Gastroesophageal sphincter (tissue), 4 donors: ENCODE measurements around a stretch of chr15.

DNA sequence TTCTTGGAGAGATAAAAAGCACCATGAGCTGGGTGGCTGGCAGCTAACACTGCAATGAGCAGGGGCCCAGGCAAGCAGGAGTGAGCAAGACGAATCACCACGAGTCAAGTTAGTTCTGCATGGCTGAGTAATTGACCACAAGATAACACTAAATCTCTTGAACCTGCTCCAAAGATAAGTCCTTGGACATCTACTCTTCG lies 100.9 kb downstream of the MYO5A start:
- PRO-cap = no peak
- RAMPAGE, long total RNA, 4 experiments = no peak in any of the 4 experiments

GRCh38 chr15:52483602-52484331 lies 44.9 kb downstream of the MYO5A start:
- PRO-cap = no peak
- RAMPAGE, long total RNA, 4 experiments = no peak in any of the 4 experiments

GRCh38 chr15:52529106-52529582 lies 464 bp upstream of the MYO5A start:
- PRO-cap = bidirectional peak, plus-strand start at chr15:52529245, minus-strand start at chr15:52529138
- RAMPAGE, long total RNA, 4 experiments = no peak in any of the 4 experiments

- PRO-cap = no peak
- RAMPAGE, long total RNA, 4 experiments = no peak in any of the 4 experiments
Measured at GRCh38 chr15:52557219-52557603, 11.6 kb downstream of the ARPP19 start.

DNA sequence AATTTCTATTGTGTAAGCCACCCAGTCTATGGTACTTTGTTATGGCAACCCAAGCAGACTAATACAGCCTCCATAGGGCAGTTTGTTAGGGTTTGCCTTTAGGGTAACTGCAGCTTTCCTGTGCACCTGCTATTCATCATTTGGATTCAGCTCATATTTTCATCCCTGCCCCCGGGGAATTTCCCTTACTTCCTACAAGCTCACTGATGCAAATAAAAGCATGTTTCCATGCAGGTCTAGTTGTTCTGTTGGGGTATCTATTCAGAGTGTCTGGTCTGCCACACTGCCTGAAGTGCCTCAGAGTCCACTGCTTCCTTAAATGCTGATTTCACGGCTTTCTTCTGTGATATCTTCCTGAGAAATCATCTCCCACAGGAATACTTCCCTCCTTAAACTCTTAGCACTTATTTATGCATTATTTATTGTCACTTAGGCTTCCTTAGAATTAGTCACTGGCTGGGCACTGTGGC lies 48.7 kb upstream of the ATOSA start:
- PRO-cap = no peak
- RAMPAGE, long total RNA, 4 experiments = no peak in any of the 4 experiments

DNA sequence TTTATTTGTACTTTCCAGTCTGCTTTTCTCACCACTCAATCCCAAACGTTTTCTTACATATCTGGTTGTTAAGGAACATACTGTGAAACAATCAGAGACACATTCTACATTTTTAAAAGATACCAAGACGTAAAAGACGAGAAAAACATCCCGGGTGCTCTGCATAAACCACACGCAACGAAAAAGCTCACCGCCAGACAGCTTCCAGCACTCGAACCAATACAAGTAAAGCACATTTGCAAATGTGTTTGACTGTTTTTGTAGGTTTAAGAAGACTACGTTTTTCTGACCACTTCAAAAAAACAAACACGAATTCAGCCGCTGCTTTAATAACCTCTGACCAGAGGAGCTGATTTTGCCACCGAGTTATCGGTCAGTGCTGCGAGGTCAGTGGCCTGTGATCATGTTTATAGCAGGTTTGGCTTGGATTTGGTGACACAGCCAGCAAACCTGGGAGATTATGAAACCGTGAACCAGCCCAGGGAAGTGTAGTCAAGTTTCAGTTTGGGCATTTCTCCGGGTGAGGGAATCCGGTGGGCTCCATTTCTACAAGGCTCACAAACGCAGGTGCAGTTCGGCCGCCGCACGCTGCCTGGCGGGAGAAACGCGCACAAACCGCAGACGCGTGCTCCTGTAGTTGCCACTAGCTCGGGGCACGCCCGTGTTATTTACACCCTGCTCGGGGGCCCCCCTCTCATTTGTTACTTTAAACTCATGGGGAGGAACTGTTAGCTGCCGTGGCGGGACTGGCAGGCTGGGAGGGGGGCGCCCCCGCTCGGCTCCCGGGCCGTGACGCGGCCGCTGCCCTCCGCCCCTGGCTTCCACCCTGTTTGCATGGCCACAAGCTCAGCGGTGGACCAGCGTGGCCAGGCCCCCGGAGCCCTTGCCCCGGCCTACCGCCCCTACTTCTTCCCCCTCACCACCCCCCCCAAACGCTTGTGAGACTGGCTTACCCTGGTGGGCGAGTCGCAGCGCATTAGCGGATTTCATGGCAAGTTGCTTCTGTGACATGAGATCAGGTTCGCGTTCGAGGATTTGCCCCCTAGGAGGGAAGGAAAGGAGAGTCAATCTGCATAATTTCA lies 13.5 kb upstream of the ONECUT1 start:
- PRO-cap = no peak
- RAMPAGE, long total RNA, 4 experiments = no peak in any of the 4 experiments

DNA sequence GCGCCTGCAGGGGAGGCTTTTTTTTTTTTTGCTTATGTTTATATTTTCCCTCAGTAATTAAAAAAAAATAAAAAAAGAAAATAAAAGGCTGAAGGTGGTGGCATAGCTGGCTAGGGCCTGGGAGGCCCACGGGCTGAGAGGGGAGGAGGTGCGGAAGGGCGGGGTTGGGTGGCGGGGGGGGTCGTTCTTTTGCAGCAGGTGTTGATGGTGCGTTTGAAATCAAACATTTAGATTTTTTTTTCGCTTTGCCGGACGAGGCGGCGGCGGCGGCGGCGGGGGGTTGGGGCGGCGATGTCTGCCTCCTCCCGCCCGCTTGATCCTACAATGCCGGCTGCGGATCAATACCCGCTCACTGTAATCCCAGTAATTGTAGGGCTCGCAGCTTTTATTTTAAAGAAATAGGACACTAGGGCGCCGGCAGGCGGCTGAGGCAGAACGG lies 15.0 kb upstream of the ONECUT1 start:
- PRO-cap = no peak
- RAMPAGE, long total RNA, 4 experiments = no peak in any of the 4 experiments

DNA sequence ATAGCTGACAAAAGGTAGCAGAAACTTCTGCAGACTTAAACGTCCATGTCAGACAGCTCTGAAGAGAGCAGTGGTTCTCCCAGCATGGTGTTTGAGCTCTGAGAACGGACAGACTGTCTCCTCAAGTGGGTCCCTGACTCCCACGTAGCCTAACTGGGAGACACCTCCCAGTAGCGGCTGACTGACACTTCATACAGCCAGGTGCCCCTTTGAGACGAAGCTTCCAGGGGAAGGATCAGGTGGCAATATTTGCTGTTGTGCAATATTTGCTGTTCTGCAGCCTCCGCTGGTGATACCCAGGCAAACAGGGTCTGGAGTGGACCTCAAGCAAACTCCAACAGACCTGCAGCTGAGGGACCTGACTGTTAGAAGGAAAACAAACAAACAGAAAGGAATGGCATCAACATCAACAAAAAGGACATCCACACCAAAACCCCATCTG lies 34.4 kb upstream of the ONECUT1 start:
- PRO-cap = no peak
- RAMPAGE, long total RNA, 4 experiments = no peak in any of the 4 experiments

- PRO-cap = no peak
- RAMPAGE, long total RNA, 4 experiments = no peak in any of the 4 experiments
Measured at GRCh38 chr15:52974408-52974658, 184.2 kb upstream of the ONECUT1 start.

GRCh38 chr15:53030623-53031246 lies 240.6 kb upstream of the ONECUT1 start:
- PRO-cap = no peak
- RAMPAGE, long total RNA, 4 experiments = no peak in any of the 4 experiments

DNA sequence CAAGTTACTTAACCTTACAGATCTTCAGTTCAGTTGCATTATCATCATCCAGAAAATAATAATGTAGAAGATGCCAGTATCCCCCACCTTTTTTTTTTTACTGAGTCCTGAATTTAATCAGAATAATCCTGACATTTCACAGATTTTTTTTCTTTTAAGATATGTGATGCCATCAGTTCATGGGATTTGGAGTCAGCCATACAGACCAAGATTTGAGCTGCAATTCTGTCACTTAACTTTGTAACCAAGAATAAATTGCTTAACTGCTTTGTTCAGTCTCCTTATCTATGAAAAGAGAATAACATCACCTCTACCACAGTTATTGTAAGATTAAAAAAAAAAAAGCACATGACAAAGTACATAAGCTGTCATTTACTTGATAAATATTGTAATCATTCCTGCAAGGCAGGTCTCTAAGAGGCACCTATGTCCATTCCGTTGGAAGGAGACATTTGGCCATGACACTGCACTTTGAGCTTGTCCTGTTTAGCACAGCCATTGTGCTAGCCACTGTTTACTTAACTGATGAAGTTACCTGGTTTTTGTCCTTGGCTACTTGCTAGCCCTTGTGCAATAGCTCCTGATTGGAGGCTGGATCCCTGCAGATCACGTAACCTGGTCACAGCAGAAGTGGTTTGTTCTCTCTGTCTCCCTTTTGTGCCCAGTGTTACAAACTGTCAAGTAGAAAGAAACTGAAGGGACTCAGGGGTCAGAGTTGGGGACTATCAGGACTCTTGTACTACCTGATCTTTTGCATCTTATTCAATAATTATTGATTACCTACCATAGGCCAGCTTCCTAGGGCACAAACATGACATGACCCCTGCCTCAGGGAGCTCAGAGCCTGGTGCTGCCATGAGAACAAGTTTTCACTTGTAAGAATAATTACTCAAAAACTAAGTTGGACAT lies 306.0 kb downstream of the WDR72 start:
- PRO-cap = no peak
- RAMPAGE, long total RNA, 4 experiments = no peak in any of the 4 experiments

DNA sequence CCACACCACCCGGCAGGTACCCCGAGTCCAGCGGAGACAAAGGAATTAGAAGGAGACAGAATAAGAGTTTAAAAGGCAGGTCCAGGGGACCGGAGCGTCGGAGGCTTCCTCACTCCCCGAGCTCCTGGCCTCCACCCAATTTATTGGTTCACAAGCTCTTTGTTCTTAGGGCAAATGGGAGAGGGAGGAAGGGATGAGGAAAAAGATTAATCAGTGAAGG lies 32.1 kb upstream of the WDR72 start:
- PRO-cap = no peak
- RAMPAGE, long total RNA, 4 experiments = no peak in any of the 4 experiments

DNA sequence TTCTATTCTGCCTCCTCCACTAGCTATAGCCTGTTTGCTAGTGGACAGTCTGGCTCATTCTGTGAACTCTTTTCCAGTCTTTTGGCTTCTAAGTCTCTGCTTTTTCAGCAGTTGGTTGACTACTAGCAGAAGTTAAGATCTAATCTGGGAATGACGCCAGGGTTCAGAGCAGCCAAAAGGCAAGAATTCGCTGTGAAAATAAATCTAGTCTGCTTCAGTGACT lies 73.7 kb upstream of the WDR72 start:
- PRO-cap = no peak
- RAMPAGE, long total RNA, 4 experiments = no peak in any of the 4 experiments

DNA sequence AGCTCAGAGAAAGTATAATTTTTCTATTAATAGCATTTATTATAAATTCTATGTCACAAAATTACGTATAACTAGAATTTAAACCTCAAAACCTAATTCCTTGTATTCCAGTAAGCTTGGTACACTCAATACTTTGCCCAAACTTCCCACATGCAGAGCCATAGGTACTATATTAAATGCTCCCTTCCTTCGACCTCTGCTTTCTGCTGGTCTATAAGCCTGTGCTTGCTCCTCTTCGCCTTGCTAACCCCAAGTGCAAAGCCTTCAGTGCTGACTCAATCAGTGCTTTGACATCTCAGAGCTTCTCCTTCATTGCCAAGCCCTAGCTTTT lies 379.1 kb downstream of the RSL24D1 start:
- PRO-cap = no peak
- RAMPAGE, long total RNA, 4 experiments = no peak in any of the 4 experiments

- PRO-cap = no peak
- RAMPAGE, long total RNA, 4 experiments = no peak in any of the 4 experiments
Measured at GRCh38 chr15:54820727-54821065, 376.0 kb downstream of the RSL24D1 start.

DNA sequence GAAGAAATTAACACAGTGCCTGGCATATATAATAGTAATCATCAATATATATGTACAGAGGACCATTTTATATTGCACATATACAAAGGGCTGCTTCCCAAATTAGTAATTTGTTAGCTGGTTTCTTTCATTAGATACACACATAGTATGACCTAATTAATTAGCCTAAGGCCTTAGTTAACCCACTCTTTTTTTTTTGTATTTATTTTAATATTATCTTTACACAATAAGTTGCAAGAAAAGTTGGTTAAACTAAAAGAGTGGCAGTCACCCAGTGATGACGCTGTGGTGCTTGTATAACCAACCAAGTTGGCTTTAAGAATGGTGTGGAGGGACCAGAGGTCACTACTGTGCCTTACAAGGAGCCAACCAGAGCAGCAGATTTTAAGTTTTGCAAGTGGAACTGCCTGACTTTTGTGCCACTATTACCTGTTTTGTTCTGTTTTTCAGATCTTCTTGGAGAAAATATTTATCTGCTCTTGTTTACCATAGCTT lies 850 bp downstream of the PIGB start:
- PRO-cap = no peak
- RAMPAGE, long total RNA, 4 experiments = no peak in any of the 4 experiments

DNA sequence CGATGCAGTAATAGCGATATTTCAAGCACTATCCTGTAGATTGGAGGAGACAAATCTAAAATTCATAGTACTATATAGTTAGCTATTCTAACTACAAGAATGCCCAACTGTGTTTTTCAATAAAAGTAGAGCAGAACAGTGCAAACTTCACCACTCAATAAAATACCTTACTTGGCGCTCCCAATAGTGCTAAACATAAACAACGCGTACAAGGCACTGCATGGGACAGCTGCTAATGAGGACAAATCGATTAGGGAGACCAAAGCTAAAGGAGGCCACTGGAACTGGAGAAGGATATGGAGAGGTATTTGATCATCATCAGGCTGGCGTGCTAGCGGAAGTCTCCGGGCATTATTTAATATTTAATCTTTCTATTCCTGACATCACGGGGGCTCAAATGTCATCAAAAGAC lies 762 bp downstream of the CCPG1 start:
- PRO-cap = no peak
- RAMPAGE, long total RNA, 4 experiments = no peak in any of the 4 experiments

GRCh38 chr15:55544735-55545434 lies 36.9 kb upstream of the DNAAF4 start:
- PRO-cap = no peak
- RAMPAGE, long total RNA, 4 experiments = no peak in any of the 4 experiments

DNA sequence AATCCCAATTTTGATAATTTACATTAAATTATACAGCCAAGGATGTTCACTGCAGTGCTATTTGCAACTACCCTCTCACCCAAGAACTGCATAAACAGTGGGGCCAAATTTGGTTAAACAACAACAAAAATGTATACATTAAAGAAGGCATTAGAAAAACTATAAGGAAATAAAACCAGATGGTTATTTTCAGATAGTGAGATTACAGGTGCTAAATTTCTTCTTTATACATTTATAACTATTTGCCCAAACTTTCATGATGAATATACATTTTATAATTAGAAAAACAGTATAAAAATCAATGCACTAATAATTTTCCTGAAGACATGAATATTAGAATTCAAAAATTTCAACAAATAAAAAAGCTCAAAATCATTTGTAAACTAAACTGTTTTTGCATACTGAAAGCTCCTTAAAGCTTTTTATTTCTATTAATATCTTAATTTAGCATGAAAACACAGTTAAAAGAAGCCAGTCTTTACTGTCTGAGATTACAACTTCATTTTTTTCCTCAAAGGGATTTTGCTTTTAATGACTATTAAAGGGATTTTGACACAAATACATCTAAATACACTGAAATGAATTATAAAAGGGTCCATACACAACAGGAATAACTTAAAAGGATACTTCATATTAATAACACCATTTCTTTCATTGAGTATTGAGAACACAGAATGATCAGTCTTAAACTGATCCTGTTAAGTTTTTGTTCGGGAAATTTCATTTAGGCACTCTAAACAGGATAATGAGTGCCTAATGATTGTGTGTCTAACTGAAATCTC lies 110.6 kb downstream of the RFX7 start:
- PRO-cap = no peak
- RAMPAGE, long total RNA, 4 experiments = no peak in any of the 4 experiments

GRCh38 chr15:56812073-56812571 lies 78.8 kb upstream of the ZNF280D start:
- PRO-cap = no peak
- RAMPAGE, long total RNA, 4 experiments = no peak in any of the 4 experiments